Prostate gland (tissue), 2 donors: ENCODE measurements around a stretch of chr1.

- PRO-cap = bidirectional peak, plus-strand start at chr1:226940298, minus-strand start at chr1:226940050
- RAMPAGE, long total RNA, 2 experiments = start-site peak on the minus strand in 1 of 2 experiments, at chr1:226939966-226939987 at its widest, 6 reads per replicate
Observed at GRCh38 chr1:226938976-226940107, 752 bp upstream of the COQ8A start.

DNA sequence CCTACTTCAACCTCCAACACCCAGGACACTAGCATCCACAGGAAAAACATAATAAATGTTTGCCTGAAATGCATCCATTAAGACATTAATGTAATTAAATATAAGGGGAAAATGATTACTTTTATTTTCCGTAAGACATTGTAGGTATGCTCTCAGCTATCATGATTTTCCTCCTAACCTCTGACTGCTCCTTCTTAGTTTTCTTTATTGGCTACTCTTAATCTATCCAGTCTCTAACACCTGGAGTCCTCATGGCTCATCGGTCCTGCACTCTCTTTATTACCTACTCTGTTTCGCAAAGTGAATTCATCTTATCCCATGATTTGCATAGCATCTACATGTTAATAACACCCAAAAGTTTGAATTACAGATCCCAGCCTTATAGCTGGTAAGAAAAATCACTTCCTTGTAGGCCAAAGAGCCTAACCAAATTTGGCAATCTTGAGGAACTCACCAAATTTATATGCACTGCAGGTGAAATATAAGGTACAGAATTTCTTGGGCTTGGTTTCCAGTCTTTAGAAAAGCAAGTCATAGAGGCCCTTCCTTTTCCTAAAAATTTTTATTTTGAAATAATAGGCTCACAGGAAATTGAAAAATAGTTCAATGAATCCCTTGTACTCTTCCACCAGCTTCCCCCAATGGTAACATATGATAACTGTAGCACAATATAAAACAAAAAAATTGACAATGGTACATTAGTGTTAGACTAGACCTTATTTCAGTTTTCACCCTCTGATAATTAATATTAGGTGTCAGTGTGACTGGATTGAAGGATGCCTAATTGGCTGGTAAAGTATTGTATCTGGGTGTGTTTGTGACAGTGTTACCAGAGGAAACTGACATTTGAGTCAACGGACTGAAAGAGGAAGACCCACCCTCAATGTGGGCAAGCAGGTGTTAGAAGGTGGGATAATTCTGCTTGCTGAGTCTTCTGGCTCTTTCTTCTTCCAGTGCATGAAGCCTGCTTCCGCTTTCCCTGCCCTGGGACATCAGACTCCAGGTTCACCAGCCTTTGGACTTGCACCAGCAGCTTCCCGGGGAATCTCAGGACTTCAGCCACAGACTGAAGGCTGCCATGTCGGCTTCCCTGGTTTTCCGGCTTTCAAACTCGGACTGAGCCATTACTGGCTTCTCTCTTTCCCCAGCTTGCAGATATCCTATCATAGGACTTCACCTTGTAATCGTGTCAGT, 136.0 kb downstream of the CDC42BPA start:
- PRO-cap = no peak
- RAMPAGE, long total RNA, 2 experiments = no peak in any of the 2 experiments

GRCh38 chr1:227357020-227357997, 39.0 kb upstream of the CDC42BPA start:
- PRO-cap = no peak
- RAMPAGE, long total RNA, 2 experiments = no peak in any of the 2 experiments

DNA sequence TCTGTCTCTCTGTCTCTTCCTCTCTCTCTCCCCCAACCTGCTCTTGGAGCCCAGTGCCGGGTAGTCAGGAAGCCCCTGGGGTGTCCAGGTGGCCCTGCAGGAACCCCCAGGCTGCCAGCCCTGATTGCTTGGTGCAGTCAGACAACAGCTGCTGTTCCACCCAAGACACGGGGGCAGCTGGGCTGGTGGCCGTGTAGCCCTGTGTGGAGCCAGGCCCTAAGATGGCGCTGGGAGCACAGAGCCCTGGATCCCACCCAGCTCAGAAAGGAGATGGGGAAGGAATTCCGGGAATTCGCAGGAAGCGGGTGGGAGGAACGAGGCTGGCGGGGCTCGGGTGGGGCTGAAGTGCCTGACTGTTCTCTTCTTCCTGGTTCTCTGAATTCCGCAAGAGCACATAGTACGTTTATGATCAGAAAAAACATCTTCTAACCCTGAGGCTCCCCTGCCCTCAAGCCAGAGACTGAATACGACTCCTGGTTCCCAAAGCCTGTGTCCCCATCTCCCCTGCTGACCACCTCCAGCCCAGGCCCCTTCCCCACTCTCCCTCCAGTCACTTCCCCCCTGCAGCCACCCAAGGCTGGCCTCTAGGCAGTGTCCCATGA, 55.1 kb downstream of the WNT9A start:
- PRO-cap = no peak
- RAMPAGE, long total RNA, 2 experiments = no peak in any of the 2 experiments

- PRO-cap = no peak
- RAMPAGE, long total RNA, 2 experiments = no peak in any of the 2 experiments
Observed at GRCh38 chr1:227910030-227910373, 37.7 kb downstream of the WNT9A start.

GRCh38 chr1:228100947-228101346, 2.2 kb downstream of the C1orf35 start:
- PRO-cap = no peak
- RAMPAGE, long total RNA, 2 experiments = no peak in any of the 2 experiments

- PRO-cap = no peak
- RAMPAGE, long total RNA, 2 experiments = no peak in any of the 2 experiments
Observed at GRCh38 chr1:228105807-228106219, 2.7 kb upstream of the C1orf35 start.

GRCh38 chr1:228142089-228142828, 2.2 kb downstream of the GUK1 start:
- PRO-cap = no peak
- RAMPAGE, long total RNA, 2 experiments = no peak in any of the 2 experiments

- PRO-cap = no peak
- RAMPAGE, long total RNA, 2 experiments = no peak in any of the 2 experiments
Observed at GRCh38 chr1:228145263-228146054, 4.3 kb upstream of the GJC2 start.

GRCh38 chr1:228151587-228152121, 1.9 kb downstream of the GJC2 start:
- PRO-cap = no peak
- RAMPAGE, long total RNA, 2 experiments = no peak in any of the 2 experiments

DNA sequence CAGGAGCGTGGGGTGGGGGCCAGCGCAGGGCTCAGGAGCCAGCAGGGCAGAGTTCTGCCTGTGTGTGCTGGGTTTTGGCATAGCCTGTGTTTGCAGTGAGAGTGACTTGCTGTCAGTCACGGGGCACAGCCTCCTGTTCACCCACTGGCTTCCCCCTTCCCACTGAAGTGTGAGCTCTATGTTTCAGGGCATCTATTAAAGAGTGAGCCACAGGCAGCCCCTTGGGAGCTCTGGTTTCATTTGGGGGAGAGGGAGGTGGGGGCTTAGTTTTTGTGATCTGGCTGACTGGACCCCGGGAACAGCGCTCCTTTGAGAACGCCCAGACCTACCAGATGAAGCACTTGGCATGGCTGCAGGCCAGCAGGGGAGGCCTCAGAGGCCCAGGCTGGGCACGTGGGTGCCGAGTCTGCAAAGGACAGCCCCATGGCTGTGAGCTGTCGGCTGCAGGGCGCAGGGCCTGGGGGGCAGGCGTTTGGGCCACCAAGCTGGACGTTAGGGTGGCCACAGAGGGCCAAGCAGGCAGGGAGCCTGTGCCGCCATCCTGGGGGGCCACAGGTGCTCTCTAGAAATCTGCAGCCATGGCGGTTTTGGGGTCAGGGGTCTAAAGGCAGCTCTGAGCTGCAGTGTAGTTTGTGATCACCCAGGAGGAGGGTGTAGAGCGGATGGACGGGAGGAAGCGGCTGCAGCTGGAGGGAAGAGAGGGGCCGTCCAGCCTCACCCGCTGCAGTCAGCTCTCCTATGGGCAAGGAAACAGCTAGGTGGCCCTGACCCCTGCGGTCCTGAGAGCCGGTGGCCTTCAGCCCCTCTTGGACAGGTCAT, 10.8 kb downstream of the IBA57 start:
- PRO-cap = no peak
- RAMPAGE, long total RNA, 2 experiments = no peak in any of the 2 experiments

- PRO-cap = no peak
- RAMPAGE, long total RNA, 2 experiments = start-site peak on the plus strand in 1 of 2 experiments, at chr1:228288756-228288884 at its widest, 5 reads per replicate
Observed at GRCh38 chr1:228288637-228288991, 80.8 kb downstream of the OBSCN start.

DNA sequence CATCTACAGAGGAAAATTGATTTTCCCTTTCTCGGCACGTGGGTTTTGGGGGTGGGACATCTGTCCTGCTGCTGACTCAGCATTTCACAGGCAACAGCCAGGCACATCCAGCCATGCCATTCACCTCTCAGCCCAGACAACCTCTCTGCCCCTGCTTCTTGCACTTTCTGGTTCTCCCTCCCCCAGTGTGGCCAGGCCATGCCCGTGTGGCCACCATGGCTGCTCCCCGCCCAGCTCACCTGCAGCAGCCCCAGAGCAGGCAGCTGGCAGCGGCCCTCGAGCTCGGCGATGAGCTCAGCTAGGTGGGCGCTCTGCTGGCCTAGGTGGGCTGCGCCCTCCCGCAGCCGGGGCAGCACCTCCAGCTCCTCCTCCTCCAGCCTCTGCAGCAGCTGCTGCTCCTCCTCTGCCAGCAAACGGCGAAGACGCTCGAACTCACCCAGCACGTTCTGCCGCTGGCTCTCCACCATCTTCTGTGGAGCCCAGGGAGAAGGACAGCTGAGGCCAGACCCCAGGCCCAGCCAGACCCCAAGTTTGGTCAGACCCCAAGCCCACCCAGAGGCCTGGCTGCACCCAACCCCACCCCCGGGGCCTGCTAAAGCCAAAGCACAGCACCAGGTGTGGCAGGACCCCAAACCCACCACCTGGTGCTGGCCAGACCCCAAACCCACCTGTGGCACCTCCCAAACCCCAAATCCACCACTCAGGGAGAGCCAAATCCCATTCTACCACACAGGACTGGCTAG, 5.7 kb downstream of the TRIM11 start:
- PRO-cap = no peak
- RAMPAGE, long total RNA, 2 experiments = no peak in any of the 2 experiments

- PRO-cap = no peak
- RAMPAGE, long total RNA, 2 experiments = no peak in any of the 2 experiments
Observed at GRCh38 chr1:228493770-228494525, 6.8 kb downstream of the RNF187 start.

GRCh38 chr1:228669153-228669508, 66.1 kb upstream of the RHOU start:
- PRO-cap = no peak
- RAMPAGE, long total RNA, 2 experiments = no peak in any of the 2 experiments

- PRO-cap = bidirectional peak, plus-strand start at chr1:228736318, minus-strand start at chr1:228736217; bidirectional peak, plus-strand start at chr1:228736395, minus-strand start at chr1:228736402
- RAMPAGE, long total RNA, 2 experiments = no peak in any of the 2 experiments
Observed at GRCh38 chr1:228735748-228736542, 666 bp downstream of the RHOU start.

GRCh38 chr1:228826949-228827428, 91.7 kb downstream of the RHOU start:
- PRO-cap = no peak
- RAMPAGE, long total RNA, 2 experiments = no peak in any of the 2 experiments

- PRO-cap = no peak
- RAMPAGE, long total RNA, 2 experiments = no peak in any of the 2 experiments
Observed at GRCh38 chr1:228964044-228965061, 229.1 kb downstream of the RHOU start.

DNA sequence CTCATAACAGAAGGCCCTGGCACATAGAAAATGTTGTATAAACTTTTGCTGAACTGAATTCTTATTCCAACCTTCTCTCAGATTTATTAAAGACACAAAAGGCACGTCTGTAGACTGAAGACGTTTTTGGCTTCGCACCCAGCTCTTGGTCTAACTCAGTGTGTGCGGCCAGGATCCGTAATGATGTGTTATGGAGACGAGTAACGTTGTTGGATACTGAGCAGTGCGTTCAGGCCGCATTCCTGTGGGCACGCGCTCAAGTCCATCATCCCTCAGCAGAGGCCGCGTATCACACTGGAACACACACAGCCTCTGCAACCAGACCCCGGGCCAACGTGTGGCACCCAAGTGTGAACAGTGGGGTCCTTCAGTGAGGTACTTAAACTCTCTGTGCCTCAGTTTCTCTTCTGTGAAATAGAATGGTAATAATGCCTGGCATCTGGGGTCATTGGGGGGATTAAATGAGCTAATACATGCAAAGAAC, 154.7 kb upstream of the RAB4A start:
- PRO-cap = no peak
- RAMPAGE, long total RNA, 2 experiments = no peak in any of the 2 experiments

GRCh38 chr1:229124538-229125469, 146.1 kb upstream of the RAB4A start:
- PRO-cap = no peak
- RAMPAGE, long total RNA, 2 experiments = no peak in any of the 2 experiments